Body of pancreas (tissue), 2 donors: ENCODE measurements around the gene PRSS35.

- PRO-cap = unidirectional peak, minus-strand start at chr6:83512525
- RAMPAGE, long total RNA, 2 experiments = no peak in any of the 2 experiments
Observed at GRCh38 chr6:83512171-83512901, at the start of gene PRSS35. Gene PRSS35, plus strand, starts transcription at chr6:83512534.

DNA sequence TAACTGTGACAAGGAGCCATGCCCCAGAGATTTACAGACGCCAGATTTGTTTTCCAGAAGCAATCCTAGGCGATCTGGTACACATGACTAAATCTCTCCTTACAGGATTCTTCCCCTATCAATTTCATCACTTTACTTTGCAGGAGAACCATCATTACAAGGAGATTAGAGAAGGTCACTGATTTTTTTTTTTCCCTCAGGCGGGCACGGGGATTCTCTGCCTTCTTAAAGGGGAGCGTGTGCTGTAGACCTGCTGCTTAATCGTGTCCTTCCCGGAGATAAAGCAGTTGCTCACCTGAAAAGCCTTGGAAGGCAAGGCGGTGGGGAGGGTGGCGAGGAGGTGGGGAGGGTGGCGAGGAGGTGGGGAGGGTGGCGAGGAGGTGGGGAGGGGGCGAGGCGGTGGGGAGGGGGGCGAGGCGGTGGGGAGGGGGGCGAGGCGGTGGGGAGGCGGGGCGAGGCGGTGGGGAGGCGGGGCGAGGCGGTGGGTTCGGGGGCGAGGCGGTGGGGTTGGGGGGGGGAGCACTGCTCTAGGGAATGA is 14.3 kb upstream of the MRAP2 start:
- PRO-cap = no peak
- RAMPAGE, long total RNA, 2 experiments = no peak in any of the 2 experiments

DNA sequence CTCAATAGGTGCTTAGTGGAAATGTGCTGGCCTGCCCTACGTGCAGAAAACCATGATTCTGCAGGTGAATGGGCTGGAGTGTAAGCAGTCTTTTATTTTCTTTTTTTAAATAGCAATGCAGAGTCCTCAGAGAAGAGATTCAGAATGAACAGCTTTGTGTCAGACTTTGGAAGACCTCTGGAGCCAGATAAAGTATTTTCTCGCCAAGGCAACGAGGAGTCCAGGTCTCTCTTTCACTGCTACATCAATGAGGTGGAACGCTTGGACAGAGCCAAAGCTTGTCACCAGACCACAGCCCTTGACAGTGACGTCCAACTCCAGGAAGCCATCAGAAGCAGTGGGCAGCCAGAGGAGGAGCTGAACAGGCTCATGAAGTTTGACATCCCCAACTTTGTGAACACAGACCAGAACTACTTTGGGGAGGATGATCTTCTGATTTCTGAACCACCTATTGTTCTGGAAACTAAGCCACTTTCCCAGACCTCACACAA is 55.5 kb downstream of the MRAP2 start:
- PRO-cap = no peak
- RAMPAGE, long total RNA, 2 experiments = no peak in any of the 2 experiments

DNA sequence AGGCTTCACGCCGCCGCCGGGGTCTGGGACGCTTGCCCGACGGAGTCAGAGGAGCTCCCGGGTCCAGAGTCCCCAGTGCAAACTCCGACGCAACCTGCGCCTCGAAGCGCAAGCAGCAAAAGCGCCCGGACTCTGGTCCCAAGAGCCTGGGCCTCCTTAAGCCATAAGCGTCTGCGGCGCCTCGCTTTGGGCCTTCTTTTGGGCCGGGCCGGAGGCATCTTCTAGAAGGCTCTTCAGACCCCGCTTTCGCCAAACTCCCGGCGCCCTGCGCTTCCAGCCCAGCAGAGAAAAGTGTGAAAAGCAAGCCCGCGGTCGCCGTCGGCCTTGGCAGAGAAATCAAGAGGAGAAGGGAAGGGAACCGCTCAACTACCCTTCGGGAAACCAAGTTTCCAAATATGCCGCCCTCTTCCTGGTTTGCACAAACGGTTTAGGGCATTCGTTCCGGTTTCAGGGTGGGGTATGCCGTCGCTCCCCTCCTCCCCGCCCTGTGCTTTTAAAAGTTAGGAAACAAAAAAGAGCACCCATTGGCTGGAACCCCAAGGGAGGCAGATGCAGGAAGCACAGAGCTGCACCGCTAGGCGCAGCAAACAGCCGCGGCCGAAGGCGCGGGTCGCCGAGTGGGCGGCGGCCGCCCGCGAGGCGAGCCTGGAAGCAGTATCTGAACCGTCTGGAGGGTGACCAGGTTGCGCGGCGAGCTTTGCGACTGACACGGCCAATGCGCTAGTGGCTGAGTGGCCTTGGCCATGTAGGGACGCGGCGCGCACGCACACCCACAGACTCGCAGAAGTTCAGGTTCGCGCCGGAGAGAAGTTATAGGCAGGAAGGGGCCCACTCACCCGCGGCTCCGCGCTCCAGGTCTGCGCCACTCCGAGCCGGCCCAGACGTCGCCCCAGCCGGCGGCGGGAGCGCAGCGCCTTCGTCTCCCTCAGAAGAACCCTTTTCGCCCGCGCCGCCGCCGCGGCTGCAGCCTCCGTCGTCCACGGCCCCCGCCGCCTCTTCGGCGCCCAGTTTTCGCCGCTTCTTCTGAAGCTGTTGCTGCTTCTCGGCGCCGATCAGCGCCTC is 1.0 kb downstream of the TBX18 start:
- PRO-cap = no peak
- RAMPAGE, long total RNA, 2 experiments = no peak in any of the 2 experiments

DNA sequence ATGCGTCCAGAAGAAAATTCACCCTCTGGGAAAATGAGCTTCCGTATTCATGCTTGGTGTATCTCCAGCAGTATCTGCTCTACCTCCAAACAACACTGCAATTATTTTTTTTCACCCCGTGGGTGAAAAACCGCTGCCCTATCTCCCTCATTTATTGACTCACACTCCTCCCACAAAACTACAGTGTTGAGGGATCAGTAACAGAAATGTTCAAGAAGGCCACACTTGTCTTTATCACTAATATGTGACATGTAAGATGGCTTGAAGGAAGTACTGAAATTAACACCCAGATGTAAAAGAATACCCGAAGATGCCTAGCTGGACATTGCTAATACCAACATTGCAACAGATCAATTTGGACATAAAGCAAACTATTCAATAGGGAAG is 4.9 kb upstream of the TBX18 start:
- PRO-cap = no peak
- RAMPAGE, long total RNA, 2 experiments = no peak in any of the 2 experiments

- PRO-cap = no peak
- RAMPAGE, long total RNA, 2 experiments = no peak in any of the 2 experiments
Observed at GRCh38 chr6:84777850-84778277, 13.5 kb upstream of the TBX18 start.

DNA sequence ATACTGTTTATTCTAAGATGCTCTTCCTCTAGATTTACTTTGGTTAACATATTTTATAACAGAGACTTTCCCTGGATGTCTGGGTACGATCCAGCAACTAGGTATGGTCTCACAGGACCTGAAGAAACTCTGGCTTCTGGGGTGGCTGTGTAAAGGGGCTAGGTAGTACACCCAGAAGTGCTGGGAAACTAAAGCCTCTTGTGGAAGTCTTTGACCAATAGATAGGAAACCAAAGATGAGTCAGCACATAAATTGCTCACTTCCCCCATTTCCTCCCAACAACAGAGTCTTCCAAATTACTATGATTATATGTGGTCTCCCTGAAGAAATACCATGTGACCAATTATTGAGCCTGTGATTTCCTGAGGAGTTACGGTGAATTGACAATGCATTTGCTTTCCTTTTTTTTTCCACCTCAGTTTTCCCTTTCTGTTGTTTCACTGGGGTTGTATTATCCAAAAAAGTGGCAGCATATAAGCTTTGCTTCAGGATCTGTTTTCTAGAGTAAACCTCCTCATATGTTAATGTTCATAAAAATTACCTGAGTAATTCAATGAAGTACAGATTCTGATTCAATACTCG is 26.9 kb upstream of the TBX18 start:
- PRO-cap = no peak
- RAMPAGE, long total RNA, 2 experiments = no peak in any of the 2 experiments

GRCh38 chr6:85451840-85452231 is 2.0 kb downstream of the NT5E start:
- PRO-cap = no peak
- RAMPAGE, long total RNA, 2 experiments = no peak in any of the 2 experiments

DNA sequence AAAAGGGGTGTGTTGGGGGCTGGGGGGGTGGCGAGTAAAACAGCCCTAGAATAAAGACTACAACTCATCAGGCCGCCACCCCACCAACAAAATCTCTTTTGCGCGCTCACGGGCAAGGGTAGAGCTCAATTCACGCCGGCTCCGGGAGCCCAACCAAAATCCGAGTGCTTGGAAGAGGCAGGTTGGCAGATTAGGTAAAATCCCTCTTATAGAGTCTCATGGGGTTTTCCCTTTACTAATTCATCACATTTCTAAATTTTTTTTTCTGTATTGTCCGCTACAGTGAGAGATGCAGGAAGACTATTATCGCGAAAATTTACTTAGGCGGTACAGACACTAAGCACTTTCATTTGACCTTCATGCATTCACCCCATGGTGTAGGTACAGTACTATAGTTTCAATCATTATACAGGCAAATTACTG is 742 bp upstream of the SNX14 start:
- PRO-cap = bidirectional peak, plus-strand start at position 92 of the sequence, minus-strand start at position 166 of the sequence
- RAMPAGE, long total RNA, 2 experiments = no peak in any of the 2 experiments

DNA sequence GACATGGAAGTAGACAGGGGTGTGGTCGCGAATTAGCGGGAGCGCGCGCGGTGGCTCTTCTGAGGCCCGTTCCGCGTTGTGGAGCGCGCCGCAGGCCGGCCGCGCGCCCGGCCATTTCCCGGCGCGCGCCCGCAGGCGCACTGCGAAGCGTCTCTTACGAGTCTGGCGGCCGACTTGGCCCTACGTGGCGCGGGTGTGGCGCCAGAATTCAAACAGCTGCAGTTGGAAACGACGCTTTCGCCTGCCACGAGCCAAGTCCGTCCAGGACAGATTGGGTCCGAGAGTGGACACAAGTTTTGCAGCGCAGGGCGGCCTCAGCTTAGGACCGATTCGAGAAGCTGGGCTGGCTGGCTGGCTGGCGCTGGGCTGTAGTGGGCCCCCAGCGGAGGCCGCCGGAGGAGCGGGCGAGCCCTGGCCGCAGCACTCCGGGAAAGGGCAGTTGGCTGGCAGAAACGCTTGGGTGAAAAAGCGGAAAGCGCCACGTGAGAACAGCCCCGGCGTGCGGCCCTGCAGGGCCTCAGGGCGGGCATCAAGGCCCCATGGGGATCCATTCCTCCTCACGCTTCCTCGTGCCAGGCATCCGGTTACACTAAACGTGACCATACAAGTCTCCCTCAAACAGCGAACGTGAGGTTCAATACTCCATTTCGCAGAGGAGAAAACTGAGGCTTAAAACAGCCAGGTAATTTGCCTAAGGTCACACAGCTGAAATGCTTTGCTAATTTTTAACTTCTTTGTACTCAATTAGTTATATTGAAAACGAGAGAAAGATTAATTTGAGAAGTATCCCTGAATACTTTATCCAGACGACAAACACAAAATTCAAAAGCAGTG is 36.3 kb upstream of the SYNCRIP start:
- PRO-cap = bidirectional peak, plus-strand start at position 159 of the sequence, minus-strand start outside the sequence; unidirectional peak, minus-strand start at position 437 of the sequence
- RAMPAGE, long total RNA, 2 experiments = no peak in any of the 2 experiments

- PRO-cap = no peak
- RAMPAGE, long total RNA, 2 experiments = no peak in any of the 2 experiments
Observed at GRCh38 chr6:85684110-85684648, 41.5 kb upstream of the SYNCRIP start.

- PRO-cap = no peak
- RAMPAGE, long total RNA, 2 experiments = no peak in any of the 2 experiments
Observed at GRCh38 chr6:87272846-87273715, 49.3 kb upstream of the SMIM8 start.

DNA sequence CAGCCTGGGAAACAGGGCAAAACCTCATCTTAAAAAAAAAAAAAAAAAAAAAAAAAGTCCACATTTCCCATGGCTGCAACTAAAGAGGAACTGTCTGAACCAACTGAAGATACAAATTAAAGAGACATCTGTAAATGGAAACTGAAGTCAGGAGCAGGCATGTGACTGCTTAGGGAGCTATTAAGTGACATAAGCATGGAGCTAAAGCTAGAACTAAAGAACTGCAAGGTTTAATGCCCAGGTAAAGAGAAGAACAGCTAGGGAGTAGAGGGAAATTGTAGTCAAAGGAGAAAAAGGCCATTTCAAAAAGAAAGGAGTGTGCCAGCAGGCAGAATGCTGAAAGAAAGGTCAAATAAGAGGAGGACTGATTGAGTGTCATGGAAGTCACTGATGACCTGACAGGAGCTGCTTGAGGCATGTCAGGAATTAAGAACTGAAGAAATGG is 10.6 kb downstream of the AKIRIN2 start:
- PRO-cap = no peak
- RAMPAGE, long total RNA, 2 experiments = no peak in any of the 2 experiments

GRCh38 chr6:87714373-87715050 is 12.5 kb upstream of the AKIRIN2 start:
- PRO-cap = no peak
- RAMPAGE, long total RNA, 2 experiments = no peak in any of the 2 experiments

DNA sequence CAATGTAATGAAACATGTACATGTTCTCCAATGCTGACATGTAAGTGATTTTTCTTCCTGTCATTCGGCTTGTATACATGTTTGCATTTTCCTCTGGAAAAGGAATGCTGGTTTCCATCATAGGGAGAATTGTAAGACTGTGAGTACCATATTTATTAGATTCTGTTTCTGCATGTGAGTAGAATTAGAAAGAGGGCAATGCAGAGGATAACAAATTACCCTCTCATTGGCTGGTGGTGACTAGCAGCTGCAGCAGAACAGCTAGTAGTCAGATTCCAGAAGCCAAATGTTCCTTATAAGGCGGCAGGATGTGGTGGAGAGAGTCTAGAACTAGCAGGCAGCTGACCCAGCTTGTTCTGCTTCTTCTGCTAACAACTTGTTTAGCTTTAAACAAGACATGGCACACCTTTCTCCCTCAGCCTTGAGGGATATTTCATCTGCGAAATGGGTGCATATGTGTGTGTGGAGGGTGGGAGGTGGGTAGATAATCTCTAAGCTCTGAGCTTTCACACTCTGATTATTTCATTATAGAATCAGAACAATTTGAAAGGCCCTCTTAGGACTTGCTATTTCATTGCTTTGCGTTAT is 132.7 kb upstream of the SPACA1 start:
- PRO-cap = no peak
- RAMPAGE, long total RNA, 2 experiments = no peak in any of the 2 experiments

DNA sequence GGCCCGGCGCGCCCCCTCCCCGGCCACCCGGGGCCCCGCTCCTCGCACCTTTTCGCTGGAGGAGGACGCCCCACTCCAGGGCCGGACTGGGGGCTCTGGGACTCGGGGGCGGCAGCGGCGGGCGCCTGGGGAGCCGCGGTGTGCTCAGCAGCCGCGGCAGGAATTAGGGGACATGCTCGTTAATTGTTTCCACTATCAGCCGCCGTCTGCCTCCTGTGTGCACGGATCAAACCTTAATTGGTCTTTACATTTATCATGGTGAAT is 927 bp upstream of the CNR1 start:
- PRO-cap = no peak
- RAMPAGE, long total RNA, 2 experiments = no peak in any of the 2 experiments

GRCh38 chr6:88177797-88178140 is 11.6 kb upstream of the CNR1 start:
- PRO-cap = no peak
- RAMPAGE, long total RNA, 2 experiments = no peak in any of the 2 experiments

GRCh38 chr6:88840731-88841526 is 122.5 kb downstream of the RNGTT start:
- PRO-cap = no peak
- RAMPAGE, long total RNA, 2 experiments = no peak in any of the 2 experiments

- PRO-cap = no peak
- RAMPAGE, long total RNA, 2 experiments = no peak in any of the 2 experiments
Observed at GRCh38 chr6:89050165-89051026, 30.2 kb upstream of the PNRC1 start.

GRCh38 chr6:89072840-89073615 is 7.5 kb upstream of the PNRC1 start:
- PRO-cap = no peak
- RAMPAGE, long total RNA, 2 experiments = no peak in any of the 2 experiments